Endometrial microvascular endothelial cells (primary cell): ENCODE results near the gene ASB18.

GRCh38 chr2:234323112-234323608 lies 173.7 kb downstream of the ARL4C start:
- RAMPAGE, long total RNA: no peak

GRCh38 chr2:234369006-234369426 lies 127.9 kb downstream of the ARL4C start:
- RAMPAGE, long total RNA: no peak

DNA sequence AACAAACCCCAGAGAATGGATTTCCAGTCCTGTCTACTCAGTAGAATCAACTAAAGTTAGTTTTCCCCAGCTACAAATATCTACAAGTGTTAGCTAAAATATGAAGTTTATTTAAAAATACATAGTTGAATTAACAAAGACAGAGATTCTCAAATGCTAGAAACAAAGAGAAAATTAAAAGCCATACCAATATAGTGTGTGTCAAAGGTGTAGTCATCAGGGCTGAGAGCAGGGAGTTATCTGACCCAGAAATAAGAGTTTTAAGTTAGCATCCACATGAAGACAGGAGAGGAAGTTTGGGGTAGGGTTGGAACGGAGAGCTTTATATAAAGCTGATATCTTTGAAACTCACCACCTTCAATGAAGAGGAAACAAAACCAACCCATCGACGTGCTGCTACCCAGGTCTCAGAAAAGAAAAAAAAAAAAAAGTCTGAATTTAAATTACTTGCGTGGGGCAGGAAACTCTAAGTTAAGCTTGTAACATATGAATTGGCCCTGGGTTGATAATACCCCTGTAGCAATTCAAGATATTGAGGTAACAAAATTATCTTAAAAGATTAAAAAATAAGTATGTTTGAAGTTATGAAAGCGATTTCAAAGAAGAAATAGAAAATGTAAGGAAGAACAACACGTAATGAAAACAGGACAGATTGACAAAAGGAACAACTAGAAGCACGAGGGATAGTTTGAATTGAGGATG lies 42.4 kb downstream of the ARL4C start:
- RAMPAGE, long total RNA: no peak

- RAMPAGE, long total RNA: no peak
Observed at GRCh38 chr2:234488875-234489648, 7.8 kb downstream of the ARL4C start.

DNA sequence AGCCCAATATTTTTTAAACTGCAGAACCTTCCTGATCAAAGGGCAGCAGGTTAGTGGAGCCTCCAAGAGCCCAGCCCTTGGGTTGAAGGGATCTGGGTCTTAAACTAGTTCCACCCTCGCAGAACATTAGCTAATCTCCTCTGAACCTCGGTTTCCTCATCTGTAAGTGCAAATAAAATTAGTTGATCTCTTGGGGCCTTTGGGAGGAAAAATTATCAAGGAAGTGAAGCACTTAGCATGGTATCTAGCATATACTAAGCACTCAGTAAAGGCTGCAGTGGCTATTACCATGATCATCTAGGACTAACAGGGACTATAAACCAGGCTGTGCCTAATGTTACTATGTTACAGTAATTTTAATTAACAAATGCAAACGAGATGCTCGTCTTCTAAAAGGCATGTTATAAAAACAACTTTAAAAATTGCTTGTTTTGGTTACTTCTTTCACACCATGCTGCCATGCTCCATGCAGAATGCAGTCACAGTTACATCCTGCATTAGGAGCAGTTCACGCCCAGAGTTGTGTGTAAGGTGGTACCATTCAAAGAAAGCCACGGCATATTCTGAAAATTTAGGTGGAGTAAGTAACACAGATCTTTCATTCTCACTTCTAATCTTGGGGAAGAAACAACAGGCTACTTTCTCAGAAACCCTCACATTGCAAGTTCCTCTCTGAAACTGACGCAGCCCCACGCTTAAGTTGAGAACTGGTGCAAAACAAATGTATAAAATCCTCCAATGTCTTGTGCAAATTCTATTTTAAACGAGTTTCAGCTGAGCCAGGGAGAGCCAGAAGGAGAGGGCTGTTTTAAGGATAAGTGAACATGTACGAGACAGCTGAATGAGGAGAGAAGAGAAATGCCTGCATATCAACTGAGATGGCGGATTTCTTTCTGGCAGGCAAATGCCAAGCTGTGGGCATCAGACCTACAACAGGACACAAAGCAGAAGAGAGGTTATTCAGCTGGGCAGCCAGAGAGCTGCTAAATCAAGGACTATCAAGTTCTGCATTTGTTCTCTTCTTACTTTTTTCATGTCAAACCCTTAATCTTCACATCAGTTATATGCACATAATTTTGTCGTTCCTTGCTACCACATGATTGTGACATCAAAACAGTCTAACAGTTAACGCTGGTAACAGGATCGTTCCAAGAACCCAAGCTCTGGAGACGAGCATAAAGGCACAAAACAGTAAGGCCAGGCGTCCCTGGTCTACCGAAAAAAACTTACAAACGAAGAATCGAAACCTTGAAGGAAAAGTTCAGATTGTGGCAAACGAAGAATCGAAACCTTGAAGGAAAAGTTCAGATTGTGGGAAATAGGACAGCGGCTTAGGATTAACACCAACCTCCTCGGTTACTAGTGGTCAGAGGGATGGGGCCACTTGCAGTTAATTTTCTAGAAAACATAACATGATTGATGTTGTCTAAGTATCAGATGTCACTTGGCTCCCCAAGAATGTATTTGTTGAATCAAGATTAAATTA lies 6.5 kb downstream of the ARL4C start:
- RAMPAGE, long total RNA: no peak

DNA sequence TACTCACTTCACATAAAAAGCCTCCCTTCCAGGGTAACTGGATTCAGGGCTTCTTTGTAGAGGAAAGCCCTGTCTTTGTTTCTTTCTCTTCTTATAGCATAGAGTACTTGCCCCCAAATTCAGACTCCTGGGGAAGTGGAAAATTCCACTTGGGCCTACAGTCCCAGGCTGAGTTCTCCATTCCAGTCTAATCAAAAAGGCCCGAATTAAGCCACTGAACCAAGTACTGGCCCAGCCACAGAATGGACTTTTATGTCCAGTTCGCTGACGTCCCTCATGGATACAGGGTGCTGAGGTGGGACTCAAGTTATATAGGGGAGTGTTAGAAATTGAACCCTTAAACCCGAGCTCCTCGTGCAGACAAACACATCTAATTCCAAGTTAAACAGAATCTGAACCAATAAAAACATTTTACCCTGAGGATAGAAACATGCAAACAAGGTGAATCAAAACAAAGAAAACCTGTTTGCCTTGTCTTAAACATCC lies 136.7 kb upstream of the ARL4C start:
- RAMPAGE, long total RNA: no peak

DNA sequence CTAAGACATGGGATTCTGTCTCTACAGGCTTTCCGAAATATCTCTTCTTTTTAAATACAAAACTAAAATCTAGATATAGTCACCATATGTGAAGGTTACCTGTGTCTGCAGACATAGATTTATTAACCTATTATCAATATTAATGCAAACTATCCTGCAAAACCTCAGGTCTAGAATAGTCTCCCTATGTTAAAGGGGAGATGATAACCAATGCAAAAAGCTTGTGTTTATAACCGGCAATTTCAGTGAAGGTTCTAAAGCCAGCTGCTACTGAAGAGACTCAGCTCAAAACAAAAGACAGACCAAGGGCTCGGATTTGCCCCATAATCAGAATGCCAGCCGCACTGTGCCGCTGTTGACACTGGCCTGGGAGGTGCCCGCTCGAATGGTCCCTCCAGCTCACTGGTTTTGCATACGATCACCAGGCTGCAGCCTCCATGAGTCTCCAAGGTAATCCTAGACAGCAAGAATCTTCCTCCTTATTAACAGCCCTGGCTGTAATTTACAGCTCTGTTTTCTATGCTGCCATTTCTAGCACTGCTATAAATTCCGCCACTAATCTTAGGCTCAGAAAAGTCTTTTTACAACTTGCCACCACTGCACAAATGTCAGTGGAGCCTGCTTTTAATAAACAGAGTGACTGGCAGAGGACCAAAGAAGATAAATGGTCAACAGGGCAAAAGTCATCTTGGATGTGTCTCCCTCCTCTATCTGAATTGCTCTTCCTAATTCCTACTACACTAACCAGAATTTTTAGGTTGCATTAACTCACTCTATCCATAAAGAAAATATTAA lies 155.8 kb upstream of the SH3BP4 start:
- RAMPAGE, long total RNA: no peak

DNA sequence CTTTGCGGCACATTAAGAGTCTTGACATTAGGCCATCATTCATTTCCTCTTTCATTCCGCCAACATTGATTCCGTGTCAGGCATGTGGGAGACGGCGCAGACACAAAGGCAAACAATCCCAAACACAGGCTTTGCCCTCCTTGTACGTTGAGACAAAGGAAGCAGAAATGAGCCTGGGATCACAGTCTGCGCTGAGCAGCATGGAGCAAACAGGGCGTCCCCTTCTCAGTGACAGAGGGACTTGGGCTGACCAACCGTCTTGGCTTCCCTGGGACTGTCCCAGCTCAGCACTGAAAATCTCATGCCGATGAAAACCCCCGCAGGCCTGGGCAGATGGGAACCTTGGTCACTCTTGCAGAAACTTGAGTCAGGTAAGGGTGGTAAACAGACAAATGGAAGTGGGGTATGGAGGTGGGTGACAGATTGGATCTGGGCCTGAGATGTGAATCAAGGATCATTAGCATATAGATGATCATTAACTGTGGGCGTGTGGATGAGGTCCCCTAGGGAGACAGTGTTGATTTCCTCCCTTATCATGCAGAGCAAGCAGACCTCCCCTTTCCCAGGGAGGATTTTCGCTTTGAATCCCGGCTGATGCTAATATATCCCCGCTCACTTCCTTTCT lies 19.2 kb upstream of the SH3BP4 start:
- RAMPAGE, long total RNA: no peak

GRCh38 chr2:234982727-234983529 lies 31.1 kb downstream of the SH3BP4 start:
- RAMPAGE, long total RNA: no peak

DNA sequence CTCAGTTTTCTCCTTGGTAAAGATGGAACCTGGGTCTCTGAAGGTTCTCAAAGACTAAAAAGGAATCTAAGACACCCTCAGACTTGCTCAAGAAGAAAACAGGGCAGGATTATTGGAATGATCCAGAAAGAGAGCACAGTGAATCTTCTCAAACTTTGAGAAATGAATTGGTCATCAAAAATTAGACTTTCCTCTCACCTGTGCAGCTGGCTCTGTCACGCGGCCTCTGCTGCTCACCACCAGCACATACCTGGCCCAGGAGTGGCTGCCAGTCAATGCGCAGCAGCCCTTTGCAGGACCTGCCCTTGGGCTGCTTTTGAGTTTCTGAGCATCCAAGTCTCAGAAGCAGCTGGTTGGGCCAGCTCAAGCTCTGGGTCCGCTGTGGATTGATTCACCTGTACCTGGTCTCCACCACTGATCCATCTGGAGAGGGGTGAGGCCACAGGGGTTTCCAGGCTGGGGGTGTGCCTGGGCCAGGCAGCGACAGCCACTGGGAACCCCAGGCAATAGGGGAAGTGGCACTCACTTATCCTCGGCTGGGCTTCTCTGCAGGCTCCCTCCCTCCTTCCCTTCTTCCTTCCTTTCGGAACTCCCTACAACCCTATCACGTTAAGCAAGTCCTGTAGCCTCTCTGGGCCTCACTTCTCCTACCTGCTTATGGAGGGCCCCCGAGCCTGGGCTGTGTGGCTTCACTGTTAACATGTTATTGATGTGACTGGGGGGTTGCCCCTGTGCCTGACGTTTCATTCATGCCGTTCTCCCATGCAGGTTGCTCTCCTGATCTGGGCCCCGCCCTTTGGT lies 48.0 kb downstream of the SH3BP4 start:
- RAMPAGE, long total RNA: no peak

GRCh38 chr2:235008349-235009236 lies 56.8 kb downstream of the SH3BP4 start:
- RAMPAGE, long total RNA: no peak

DNA sequence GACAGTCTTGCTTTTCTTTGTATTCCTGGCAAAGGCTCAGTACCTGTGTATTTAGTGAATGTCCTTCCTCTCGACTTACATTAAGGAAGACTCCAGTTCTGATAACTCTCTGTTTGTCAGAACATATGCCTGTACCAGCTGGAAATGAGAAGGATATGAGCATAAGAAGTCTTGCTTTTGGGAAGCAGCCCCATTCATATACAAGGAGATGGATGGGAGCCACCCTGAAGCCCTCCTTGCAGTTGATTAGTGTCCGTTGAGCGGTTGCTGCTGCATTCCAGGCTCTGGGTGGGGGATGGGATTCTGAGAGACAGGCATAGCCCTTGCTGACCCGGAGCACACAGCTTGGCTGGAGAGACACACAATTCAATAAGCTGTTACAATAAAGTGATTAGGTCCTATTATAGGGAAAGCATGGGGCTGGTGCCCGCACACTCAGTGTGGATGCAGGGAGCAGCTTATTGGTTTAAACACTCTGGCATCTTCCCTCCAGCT lies 59.9 kb downstream of the SH3BP4 start:
- RAMPAGE, long total RNA: no peak

DNA sequence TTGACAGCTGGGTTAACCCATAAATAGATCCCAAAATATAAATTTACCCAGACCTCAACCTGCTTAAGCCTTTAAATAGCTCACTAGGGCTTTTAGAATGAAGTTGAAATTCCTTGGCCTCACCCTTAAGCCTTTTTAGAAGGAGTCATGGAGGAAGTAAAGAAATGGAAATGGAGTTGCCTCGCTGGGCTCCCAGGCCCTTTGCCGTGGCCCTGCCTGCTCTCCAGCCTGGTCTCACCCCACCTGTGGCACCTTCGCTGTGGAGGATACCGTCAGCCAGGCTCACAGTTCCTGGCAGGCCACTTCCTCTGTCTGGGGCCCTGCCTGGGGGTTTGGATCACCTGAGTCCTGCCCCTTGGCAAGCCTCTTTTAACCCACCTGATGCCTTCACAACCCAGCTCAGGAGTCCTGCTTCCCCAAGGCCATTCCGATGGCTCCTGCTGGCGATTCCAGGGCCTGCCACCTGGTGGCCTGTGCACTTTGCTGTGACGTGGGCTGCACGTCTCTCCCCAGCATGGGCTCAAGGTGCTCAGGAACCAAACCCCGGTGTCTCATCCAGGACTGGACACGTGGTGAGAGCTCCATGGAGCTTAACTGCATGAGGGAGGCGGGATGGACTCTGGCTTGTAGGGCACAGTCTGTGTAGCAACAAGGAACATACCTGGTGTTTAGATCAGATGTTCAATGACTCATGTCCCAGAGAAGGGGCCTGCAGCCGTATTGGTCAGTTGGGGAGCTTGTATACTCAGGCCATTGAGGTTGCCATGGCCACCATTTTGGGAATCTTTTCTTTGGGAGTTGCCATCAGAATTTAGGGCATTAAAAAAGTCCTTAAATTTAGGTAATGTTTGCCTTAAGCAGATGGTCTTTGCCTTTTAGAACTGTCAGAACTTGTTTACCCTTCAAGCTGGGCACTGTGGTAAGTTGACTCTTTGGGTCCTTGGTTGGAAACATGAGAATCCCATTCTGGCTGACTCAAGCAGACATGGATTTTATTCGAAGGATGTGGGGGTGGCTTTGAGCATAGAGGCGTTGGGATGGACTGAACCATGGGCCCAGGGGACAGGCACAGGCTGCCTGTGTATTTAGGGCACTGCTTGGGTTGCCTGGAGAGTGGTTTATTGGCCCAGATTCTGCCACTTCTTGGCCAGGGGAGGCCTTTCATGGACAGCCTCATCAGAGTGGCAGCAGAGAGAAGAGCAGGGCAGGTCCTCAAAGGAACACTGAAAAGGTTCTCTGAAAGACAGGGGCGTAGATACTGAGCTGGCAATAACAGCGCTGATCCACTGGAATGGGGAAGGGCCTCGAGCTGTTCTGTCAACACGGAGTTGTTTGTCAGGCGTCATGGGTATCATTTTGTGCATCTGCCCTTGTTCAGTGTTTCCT lies 20.9 kb downstream of the AGAP1 start:
- RAMPAGE, long total RNA: no peak

DNA sequence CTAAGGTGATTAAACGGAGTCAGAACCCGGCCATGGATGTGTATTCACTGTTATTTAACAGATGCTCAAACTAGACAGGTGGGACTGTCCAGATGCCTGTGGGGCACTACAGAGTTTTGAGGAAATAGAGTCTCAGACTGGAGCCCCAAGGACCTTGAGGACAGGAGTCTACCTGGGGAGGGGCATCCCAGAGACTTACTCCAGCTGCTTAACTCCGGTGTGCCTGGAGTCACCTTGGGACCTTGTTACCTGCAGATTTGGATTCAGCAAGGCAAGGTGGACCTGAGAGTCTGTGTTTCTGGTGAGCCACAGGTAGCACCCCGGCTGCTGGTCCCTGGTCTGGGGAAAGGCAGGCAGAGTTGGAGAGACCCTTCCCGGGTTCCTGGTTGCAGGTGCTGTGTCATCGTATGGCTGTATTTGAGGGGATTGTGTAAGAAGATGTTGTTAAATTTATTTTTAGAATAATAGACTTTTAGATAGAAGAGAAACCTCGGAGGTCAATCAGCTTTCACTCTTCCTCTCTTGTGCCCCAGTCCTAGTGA lies 102.4 kb downstream of the AGAP1 start:
- RAMPAGE, long total RNA: no peak

- RAMPAGE, long total RNA: no peak
Observed at GRCh38 chr2:235639350-235639923, 145.6 kb downstream of the AGAP1 start.

DNA sequence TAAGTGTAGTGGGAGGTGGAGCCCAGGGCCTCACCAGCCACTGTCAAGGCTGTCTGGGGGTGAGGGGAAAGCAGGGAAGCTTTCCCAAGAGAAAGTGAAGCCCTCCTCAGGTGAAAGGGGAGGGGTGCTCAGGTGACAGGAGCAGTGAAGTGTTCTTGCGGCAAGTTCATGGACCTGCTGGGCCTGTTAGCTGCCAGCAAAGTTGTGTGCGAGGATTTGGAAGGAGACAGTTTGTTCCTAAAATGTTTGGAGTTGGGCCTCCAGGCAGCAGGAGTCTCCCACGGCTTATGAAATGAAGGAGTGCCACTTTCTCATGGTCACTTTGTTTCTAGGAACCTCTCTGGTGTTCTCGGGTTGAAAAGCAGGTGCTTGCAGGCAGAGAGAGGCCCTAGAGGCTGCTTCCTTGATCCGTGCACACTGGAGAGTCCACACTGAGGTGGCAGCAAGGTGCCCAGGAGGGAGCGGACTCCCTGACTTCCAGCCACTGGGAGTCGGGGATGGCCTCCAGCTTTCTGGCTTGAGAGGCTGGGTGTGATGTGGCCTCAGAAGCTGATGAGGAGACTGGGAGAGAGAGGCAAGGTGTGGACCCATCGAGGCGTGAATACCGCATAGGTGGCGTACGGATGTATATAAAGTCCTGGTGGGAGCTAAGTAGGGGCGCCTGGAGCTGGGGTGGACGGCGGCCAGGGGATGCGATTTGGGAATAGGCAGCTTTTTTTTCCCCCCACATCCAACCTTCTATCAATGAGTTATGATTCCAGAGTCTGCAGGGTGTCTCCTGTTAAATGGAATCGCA lies 221.7 kb downstream of the AGAP1 start:
- RAMPAGE, long total RNA: no peak

- RAMPAGE, long total RNA: no peak
Observed at GRCh38 chr2:235811793-235812837, 318.3 kb downstream of the AGAP1 start.

- RAMPAGE, long total RNA: no peak
Observed at GRCh38 chr2:235836292-235836765, 331.9 kb downstream of the GBX2 start.

DNA sequence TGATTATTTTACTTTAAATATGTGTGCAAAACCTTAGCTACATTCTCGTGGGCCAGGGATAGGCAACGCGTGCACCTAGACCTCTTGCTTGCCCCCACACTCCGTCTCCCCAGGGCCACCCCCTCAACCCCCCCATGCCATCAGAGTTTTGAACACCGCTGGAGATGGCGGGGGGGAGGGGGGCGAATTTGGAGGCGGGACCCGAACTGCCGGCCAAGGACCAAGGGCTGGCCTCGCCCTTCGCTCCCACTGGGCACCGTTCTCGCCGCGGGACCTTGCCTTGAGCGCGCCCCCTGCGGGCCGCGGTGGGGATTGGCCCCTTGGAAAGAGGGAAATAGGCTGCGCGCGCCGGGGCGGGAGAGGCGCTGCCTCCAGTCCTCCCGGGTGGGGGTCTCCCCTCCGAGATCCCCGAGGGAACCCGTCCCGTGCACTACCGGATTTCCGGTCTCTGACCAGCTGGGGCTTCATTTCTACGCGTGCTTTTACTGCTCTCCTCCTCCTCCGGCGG lies 9.8 kb upstream of the GBX2 start:
- RAMPAGE, long total RNA: no peak

DNA sequence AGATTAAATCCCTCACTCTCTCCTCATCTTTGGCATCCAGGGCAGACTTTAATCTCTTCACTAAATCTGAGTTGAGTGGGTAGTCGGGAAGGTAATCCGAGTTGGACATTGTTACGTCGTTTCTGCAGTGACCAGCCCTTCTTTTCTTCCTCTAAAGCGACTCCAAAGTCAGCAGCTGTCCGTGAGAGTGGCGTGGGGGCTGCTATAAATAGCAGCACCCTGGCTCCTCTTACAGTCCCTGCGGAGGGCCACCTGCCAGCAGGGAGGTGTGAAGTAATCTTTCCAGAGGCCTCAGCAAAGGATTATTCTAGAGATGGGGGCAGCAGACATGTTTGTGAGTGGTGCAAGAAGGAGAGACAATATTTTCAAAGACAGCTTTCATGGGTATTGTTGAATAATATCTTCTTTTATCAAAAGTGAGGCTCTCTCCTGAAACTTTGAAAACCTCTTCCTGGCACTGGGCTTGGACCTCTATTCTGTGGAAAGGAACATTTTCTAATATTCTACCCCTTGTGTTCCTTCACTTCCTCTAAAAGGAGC lies at the start of gene ASB18:
TSS of gene ASB18 (minus strand) at position 170 of the 540 bp plus-strand sequence.
- RAMPAGE, long total RNA: no peak